ENCODE measurements around a stretch of chr7.

DNA sequence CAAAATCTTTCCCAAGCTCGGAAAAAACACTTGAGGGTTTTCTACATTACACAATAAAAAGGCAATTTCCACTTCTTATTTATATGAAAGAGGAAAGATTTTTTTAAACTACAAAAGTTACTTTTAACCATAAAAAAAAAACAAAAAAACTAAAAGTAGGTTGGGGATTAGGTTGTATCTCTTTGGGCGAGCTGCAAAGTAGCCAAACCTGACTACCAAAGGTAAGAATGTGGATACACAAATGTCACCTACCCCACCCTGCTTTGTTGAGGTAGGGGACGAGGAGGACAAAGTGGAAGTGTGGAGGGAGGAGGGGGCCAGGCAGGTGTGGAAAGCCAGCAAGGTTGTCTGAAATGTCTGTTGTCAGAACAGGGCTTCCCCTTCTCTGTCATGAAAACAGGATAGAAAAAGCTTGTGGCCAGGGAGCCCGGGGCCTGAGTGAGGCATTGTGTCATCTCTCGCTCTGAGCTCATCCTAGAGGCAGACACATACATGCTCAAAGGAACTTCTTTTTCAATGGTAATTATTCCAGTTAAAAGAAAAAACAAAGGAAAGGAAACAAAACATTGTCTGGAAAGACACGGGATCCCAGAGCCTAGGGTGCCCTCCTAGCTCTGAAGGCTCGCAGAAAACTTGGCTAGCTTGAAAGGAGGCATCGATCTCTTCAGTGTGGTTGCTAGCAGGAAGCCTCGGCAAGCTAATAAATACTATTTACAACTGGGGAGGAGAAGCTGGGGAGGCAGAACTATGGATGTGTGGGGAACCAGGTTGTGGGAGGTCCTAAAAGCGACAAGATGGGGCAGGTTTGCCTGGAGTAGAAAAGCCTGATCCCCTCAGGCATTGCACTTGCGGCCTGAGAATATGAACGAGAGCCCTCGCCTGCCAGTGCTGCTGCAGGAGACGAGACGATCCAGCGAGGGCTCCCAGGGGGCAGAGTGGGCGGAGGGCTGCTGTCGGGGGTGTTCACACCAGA is 32.5 kb upstream of the DGKI start:
- PRO-cap, 6 experiments, result no peak in any of the 6 experiments
- RAMPAGE, long total RNA, 2 experiments, result no peak in any of the 2 experiments
- RRBS, result no CpG with 5 or more reads among the region's 18 CpGs

DNA sequence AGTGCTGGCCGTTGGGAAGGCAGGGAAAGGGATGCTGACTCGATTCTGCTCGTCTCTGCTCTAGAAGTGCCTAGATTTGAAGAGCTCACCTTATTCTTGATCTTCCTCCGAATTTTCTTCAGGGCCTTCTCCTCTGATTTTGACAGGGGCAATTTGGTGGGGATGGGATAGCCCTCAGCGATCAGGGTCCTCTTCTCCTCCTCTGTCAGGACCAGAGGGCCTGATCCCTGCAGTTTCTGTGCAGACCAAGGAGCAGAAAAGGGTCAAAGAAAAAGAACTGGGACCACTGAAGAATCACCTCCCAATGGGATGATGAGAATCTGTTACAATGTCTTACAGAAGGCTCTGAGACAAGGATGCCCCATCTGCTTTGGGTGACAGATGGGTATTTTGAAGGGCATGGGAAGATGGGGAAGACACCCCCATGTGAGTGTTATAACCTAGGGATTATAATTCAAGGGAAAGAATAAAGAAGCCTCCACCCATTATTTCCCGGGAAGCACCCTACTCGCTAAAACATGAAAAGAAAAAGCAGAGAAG is 58.9 kb upstream of the DGKI start:
- PRO-cap, 6 experiments, result no peak in any of the 6 experiments
- RAMPAGE, long total RNA, 2 experiments, result no peak in any of the 2 experiments
- RRBS, result no CpG with 5 or more reads among the region's 7 CpGs

DNA sequence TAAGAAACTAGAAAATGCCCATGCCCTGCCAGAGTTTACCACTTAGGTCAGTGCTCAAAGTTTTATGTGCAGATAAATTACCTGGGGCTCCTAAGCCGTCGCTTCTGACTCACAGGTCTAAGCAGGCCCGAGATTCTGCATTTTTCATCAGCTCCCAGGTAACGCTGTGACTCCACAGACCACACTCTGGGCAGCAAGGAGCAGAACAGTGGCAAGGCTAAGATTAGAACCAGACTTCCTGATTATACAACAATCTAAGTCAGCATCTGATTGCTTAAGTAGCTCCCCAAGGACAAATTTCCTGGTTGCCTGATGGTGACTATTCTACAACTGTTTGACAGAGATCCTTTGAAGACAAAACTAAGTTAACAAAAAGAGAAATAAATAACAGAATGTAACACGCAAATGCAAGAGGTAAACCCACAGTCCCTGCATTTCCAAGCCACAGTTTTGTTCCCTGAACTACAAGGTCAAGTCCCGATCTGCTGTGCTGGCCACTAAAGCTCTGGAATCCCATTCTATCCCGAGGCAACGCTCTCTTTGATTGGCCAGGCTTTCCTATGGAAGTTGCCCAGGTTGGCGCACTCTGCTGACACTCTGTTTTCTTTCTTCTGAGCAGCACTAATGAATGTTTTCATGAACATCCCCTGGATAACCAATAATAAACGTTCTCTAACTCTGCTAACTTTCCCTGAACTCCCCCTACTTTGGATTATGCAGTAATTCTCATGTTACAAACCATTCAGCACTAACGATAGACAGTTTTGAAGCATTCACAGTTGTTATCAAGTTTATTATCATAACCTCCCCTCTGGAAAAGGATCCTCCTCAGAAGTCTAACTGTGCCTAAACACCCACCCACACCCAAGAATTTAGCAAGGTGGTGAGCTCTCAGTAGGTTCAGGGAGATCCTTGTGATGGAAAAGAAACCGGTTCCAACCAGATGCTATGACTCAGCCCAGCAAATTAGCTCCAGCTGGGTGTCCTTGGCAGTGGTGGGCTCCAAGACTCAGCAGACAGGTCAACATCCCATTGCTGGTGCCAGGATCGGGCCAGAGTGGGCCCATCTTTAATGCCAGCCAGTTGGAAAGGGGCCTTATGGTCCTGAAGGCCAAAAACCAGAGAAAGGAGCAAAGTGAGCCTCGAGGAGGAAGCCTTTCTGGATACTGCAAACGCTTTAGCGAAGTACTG is 68.7 kb downstream of the CREB3L2 start:
- PRO-cap, 6 experiments, result no peak in any of the 6 experiments
- RAMPAGE, long total RNA, 2 experiments, result no peak in any of the 2 experiments
- RRBS, result no CpG with 5 or more reads among the region's 16 CpGs

- PRO-cap, 6 experiments, result no peak in any of the 6 experiments
- RAMPAGE, long total RNA, 2 experiments, result no peak in any of the 2 experiments
- RRBS, result no CpG with 5 or more reads among the region's 3 CpGs
Measured at GRCh38 chr7:137958375-137959064, 43.4 kb downstream of the CREB3L2 start.

- PRO-cap, 6 experiments, result peak in 1 of 6 experiments; most common plus-strand start chr7:137975948 (in 1)
- RAMPAGE, long total RNA, 2 experiments, result no peak in any of the 2 experiments
- RRBS, result no CpG with 5 or more reads among the region's 1 CpG
Measured at GRCh38 chr7:137975842-137976266, 26.0 kb downstream of the CREB3L2 start.

- PRO-cap, 6 experiments, result peak in 1 of 6 experiments; most common minus-strand start chr7:137981734 (in 1)
- RAMPAGE, long total RNA, 2 experiments, result no peak in any of the 2 experiments
- RRBS, result no CpG with 5 or more reads among the region's 6 CpGs
Measured at GRCh38 chr7:137981116-137982107, 20.5 kb downstream of the CREB3L2 start.

DNA sequence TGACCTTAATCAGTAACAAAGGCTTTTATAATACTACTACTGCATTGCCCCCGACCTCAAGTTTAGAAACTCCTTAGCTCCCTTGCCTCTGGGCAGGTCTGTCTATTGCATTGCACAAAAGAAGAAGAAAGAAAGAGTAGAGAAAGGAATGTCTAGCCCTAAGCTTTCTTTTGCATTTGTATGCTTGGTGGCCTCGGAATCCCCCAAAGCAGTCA is 93.0 kb downstream of the AKR1D1 start:
- PRO-cap, 6 experiments, result no peak in any of the 6 experiments
- RAMPAGE, long total RNA, 2 experiments, result no peak in any of the 2 experiments
- RRBS, result no CpG with 5 or more reads among the region's 2 CpGs

DNA sequence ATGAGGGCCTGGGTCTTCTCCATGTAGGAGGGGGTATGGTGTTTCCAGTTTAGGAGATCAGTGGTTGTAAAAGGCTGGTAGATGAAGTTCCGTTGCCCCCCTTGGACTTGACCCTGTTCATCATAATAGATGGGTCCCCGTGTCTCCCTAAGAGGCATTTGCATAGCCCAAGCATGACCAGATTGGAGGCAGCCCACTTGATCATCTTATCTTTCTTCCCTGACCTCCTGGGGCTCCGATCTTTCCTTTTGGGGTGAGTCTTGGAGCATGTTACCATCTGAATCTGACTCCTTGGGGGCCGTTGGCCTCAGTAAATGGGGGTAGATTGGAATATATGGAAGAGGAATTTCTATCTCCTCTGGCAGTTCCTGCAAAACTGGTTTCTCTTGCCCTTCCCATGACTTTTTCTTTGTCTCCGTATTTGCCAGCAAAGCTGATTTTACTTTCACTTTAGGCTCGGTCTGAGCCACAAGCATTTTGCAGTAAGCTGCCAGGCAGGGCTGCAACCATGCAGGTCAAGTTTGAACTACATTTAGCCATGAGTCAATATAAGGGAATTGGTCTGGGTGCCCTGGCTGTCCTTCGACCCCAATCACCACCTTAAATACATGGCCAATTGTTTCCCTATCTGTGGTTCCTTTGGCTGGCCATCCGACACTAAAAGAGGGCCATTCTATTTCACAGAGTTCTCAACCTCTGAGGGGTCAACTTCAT is 104.2 kb downstream of the TRIM24 start:
- PRO-cap, 6 experiments, result no peak in any of the 6 experiments
- RAMPAGE, long total RNA, 2 experiments, result no peak in any of the 2 experiments
- RRBS, result no CpG with 5 or more reads among the region's 8 CpGs

- PRO-cap, 6 experiments, result peak in 2 of 6 experiments; most common plus-strand start chr7:138837885 (in 2)
- RAMPAGE, long total RNA, 2 experiments, result no peak in any of the 2 experiments
- RRBS, result no CpG with 5 or more reads among the region's 13 CpGs
Measured at GRCh38 chr7:138837288-138837949, 39.4 kb upstream of the ATP6V0A4 start.

- PRO-cap, 6 experiments, result peak in 1 of 6 experiments; most common plus-strand start chr7:138981842 (in 1)
- RAMPAGE, long total RNA, 2 experiments, result no peak in any of the 2 experiments
- RRBS, result no CpG with 5 or more reads among the region's 45 CpGs
Measured at GRCh38 chr7:138981794-138982535, 776 bp upstream of the KIAA1549 start.

- PRO-cap, 6 experiments, result no peak in any of the 6 experiments
- RAMPAGE, long total RNA, 2 experiments, result no peak in any of the 2 experiments
- RRBS, result no CpG with 5 or more reads among the region's 3 CpGs
Measured at GRCh38 chr7:139054107-139054588, 18.3 kb upstream of the ZC3HAV1L start.

DNA sequence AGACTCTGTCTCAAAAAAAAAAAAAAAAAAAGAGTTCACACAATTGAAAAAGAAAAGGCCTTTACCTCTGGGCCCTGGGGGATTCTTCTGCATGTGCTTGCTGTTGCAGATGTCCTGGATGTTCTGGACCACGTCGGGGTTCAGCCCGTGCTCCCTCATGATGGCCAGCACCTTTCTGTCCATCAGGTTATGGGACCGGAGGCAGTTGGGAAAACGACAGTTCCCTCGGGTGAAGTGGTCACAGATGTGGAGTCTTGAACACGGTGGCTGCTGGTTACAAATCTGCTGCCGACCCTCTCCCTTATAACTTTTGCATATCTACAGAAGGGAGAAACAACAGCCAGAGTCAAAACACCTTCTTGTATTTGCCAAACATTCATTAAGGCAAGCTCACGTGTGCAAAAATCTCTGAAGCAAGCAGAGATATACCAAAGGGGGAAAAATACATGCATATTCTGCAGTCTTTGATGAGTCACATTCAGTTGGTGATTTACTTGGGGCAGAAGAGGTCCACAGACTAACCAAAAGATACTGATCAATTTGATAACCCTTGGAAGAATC is 25.7 kb downstream of the ZC3HAV1 start:
- PRO-cap, 6 experiments, result no peak in any of the 6 experiments
- RAMPAGE, long total RNA, 2 experiments, result no peak in any of the 2 experiments
- RRBS, result no CpG with 5 or more reads among the region's 9 CpGs

DNA sequence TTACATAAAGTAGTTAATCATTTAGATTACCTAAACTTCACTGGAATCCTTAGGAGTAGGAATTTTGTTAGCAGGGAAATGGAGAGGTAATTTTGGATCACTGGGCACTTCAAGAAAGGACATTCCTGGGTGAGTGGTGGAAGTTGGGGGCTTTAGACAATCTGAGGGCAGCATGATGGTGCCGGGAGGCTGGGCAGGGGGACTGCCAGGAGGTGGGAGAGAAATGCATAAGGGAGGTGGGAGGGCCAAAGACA is 3.1 kb downstream of the LUC7L2 start:
- PRO-cap, 6 experiments, result no peak in any of the 6 experiments
- RAMPAGE, long total RNA, 2 experiments, result no peak in any of the 2 experiments
- RRBS, result no CpG with 5 or more reads among the region's 1 CpG

- PRO-cap, 6 experiments, result no peak in any of the 6 experiments
- RAMPAGE, long total RNA, 2 experiments, result no peak in any of the 2 experiments
- RRBS, result 88% methylated on average over 3 of the region's 14 CpGs
Measured at GRCh38 chr7:139641504-139642102, 118.1 kb downstream of the CLEC2L start.

DNA sequence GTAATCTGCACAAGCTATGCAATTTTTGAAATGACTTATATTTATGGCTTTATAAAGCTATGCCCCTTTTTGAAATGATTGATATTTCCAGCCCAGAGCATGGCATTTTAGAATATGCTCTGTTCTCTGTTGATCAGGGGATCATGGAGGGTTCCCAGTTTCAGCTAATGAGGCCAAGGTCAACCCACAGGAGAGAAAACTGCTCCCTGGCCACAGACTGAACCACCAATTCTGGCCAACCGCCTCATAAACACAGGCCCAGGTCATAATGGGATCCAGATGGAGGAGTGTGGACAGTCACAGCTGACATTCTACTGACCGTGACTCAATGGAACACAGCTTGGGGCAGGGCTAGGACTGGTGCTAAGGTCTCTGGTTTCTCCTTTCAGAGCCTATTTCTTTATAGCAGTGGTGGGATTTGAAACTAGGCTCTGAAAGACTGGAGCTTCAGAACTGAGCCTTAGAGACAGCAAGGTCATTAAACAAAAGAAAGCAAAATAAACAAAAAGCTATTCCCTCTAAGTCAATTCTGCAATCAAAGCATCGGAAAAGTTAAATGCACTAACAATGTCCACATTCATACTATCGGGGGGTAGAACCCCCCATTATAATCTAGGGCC is 68.3 kb downstream of the HIPK2 start:
- PRO-cap, 6 experiments, result no peak in any of the 6 experiments
- RAMPAGE, long total RNA, 2 experiments, result no peak in any of the 2 experiments
- RRBS, result no CpG with 5 or more reads among the region's 4 CpGs

- PRO-cap, 6 experiments, result no peak in any of the 6 experiments
- RAMPAGE, long total RNA, 2 experiments, result no peak in any of the 2 experiments
- RRBS, result no CpG with 5 or more reads among the region's 7 CpGs
Measured at GRCh38 chr7:139761991-139762815, 15.6 kb downstream of the HIPK2 start.

- PRO-cap, 6 experiments, result no peak in any of the 6 experiments
- RAMPAGE, long total RNA, 2 experiments, result no peak in any of the 2 experiments
- RRBS, result no CpG with 5 or more reads among the region's 4 CpGs
Measured at GRCh38 chr7:139773681-139774249, 4.0 kb downstream of the HIPK2 start.

DNA sequence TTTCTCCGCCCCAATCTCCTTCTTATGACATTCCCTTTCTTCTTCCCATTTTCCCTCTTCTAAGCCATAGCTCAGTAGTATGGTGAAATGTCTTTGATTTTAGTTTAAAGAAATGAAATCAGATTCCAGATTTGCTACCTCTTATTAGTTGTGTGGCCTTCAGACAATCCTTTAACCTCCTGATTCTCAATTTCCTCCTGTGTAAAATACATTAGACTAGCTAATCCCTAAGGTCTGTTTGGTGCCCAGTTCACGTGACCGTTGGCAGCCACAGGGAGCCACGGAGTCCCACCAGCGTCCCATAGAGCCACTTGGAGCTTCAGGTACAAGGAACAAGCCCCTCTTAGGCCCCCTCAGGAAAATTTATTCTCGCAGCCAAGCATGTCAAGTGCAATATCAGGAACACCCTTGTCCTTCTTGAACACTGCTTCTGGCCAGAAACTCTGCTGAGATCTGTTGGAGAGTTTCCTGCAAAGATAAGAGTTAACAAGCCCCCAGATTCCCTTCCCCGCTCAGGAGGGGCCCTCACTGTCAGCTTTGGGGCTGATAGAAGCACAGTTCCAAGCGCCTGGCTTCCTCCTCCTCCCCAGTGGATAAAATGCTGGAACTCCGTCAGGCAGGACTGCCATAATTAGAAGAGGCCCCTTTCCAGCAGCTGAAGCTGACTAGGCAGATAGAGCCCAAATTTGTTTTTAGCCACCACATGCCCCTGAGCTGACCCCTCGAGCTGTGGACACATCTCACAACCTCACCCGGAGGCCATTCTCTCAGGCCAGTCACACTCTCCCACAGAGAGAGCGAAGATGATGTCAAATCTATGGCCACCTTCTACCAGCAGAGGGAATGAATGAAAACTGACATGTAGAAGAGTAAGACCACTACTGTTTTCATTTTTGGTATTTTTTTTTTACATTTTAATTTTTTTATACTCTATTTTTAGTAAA is 89.3 kb downstream of the TBXAS1 start:
- PRO-cap, 6 experiments, result no peak in any of the 6 experiments
- RAMPAGE, long total RNA, 2 experiments, result no peak in any of the 2 experiments
- RRBS, result no CpG with 5 or more reads among the region's 12 CpGs

GRCh38 chr7:139977187-139977627 is 85.5 kb downstream of the PARP12 start:
- PRO-cap, 6 experiments, result no peak in any of the 6 experiments
- RAMPAGE, long total RNA, 2 experiments, result no peak in any of the 2 experiments
- RRBS, result no CpG with 5 or more reads among the region's 11 CpGs

DNA sequence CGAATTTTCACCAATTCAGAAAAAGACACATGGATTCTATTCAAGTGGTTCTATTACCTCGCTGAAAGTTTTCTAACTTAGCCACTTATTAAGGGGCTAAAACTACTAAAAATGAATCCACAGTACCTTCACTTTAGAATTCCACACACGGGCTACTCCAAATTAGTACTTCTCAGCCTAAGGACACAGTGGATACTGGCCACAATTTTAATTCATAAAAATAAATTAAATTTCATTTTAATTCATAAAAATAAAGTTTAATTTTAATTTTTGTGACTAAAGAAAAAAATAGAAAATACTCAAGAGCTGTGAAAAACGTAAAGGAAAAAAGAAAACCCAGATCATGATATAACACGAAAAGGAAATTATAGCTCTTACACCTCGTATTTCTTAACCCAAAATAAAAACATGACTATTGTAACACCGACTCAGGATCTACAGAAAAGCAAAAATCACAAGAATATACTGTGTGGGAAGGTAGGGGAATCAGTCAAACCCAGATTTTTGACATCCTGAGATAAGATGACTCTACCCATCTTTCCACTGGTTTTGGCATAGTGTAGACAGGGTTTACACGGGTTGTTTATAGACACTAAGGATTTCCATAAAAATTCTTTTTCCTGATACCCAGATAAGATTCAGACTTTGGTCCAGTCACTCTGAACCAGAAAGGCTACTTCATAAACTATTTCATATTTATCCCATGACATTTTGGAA is 26.0 kb upstream of the PARP12 start:
- PRO-cap, 6 experiments, result no peak in any of the 6 experiments
- RAMPAGE, long total RNA, 2 experiments, result no peak in any of the 2 experiments
- RRBS, result no CpG with 5 or more reads among the region's 8 CpGs